A673 (cell line): ENCODE measurements around the gene NPPC.

DNA sequence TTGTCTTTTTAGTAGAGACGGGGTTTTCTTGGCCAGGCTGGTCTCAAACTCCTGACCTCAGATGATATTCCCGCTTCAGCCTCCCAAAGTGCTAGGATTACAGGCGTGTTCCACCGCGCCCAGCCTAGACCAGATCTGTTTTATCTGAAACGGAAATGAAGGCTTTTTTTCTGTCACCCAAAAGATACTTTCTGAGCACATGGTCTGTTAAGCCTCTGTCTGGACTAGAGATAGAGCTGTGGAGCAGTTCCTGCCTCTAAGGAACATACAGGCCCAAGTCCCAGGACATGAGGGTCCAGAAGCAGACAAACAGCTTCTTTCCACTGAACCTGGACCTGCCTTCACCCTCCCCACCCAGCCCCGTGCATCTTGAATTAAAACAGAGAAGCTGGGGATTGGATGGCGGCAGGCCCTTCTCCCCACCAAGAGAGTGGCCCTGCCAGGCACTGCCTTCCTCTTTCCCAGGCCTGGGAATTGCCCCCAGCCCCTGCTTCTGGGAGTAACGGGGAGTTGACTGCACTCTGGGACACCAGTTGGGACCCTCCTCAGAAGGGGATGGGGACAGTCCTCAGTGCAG is 43.5 kb upstream of the PTMA start:
- PRO-cap = no peak

- PRO-cap = no peak
Observed at GRCh38 chr2:231684313-231684804, 24.0 kb upstream of the PTMA start.

- PRO-cap = bidirectional peak, plus-strand start at chr2:231710088, minus-strand start at chr2:231709732; bidirectional peak, plus-strand start at chr2:231710416, minus-strand start at chr2:231710277
Observed at GRCh38 chr2:231710028-231710888, 1.9 kb downstream of the PTMA start.

GRCh38 chr2:231905977-231906471 is 20.2 kb downstream of the NPPC start:
- PRO-cap = unidirectional peak, minus-strand start at chr2:231906142

DNA sequence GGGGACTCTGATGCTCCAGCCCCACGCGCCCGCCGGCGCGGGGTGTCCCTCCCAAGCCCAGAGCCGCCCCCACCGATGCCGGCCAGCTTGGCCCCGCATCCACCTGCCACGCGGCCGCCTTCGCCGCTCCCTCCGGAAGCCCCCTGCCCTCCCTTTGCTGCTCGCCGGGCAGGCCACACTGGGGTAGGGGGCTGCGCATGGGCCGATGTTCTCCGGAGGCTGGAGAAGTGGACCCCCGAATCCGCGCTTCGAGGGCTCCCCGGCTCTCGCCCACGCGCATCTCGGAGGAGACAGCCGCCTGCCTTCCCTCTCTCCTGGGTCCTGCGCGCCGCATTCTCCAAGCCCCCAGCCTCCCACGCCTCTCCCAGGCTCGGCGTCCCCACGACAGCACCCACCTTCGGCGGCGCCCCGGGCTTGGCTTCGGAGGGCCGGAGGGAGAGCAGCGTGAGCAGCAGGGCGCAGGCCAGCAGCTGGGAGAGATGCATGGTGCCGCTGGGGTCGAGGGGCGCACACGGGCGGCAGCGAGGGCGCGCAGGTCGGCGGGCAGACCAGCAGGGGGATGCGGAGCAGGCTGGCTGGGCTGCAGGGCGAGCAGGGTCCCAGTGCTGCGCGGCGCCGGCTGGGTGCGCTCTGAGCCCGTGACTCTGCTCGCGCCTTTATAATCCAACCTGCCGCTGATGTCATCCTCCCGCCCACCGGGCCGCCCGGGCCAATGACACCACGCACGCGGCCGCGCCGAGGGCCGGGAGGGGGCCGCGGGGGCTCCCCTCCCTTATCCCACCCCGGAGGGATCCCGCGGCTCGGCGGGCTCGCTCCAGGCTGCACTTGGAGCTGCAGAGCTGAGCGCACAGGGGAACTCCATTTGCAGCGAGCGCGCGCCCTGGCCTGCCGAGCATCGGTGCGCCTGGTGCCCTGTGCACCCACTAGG is at the start of gene NPPC:
Gene NPPC, minus strand, starts transcription at position 632 of the 928 bp plus-strand sequence.
- PRO-cap = unidirectional peak, minus-strand start at position 632 of the sequence

DNA sequence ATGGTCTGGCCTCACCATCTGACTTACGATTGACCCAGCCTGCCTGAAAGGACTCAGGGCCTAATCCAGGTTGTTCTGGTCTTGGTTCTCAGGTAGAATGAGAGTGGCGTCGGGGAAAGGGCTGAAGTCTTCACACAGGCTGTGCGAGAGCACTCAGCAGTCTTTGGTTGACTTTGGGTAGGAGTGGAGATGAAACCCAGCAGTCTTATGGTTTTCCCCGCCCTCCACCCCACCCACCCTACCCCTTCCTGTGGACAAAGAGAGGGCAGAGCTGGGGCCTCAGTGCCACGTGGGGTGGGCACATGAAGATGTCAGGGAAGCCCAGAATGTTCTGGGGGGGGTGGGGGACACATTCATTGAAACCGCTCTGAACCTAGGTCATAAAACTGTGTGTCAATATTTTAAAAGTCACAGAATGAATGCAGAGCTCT is 58.7 kb upstream of the ALPP start:
- PRO-cap = no peak

DNA sequence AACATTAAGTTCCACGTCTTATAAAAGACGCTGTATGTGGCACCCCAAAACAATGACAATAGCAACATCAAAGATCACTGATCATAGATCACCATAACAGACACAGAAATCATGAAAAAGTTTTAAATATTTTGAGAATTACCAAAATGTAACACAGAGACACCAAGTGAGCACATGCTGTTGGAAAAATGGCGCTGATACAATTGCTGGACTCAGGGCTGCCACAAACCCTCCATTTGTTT is 437 bp downstream of the TIGD1 start:
- PRO-cap = bidirectional peak, plus-strand start outside the sequence, minus-strand start at position 205 of the sequence

GRCh38 chr2:232742856-232743479 is 33.4 kb downstream of the KCNJ13 start:
- PRO-cap = no peak

- PRO-cap = no peak
Observed at GRCh38 chr2:232786926-232787498, 10.6 kb upstream of the KCNJ13 start.

GRCh38 chr2:232816401-232817300 is 40.3 kb upstream of the KCNJ13 start:
- PRO-cap = no peak

GRCh38 chr2:232857020-232857867 is 12.8 kb upstream of the SNORC start:
- PRO-cap = no peak

GRCh38 chr2:232877046-232877672 is 7.1 kb downstream of the SNORC start:
- PRO-cap = no peak

DNA sequence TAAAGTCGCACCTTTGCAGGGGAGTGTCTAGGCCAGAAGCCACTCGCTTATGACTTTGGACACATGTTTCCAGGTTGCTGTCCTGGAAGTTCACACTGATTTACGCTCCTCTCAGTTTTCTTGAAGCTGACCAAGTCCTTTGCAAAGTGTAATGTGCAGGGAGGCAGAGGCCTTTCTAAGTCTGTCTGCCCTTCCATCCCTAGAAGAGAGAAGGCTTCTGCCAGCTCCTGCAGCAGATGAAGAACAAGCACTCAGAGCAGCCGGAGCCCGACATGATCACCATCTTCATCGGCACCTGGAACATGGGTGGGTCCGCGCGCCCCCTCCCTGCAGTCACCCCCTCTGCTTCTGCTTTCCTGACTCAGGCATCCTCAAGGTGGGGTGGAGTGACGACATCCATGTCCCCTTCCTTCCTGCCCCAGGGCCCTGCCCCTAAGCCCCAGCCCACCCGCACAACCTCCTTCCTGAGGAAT is 89.9 kb upstream of the ATG16L1 start:
- PRO-cap = no peak

- PRO-cap = no peak
Observed at GRCh38 chr2:233191304-233192019, 60.0 kb upstream of the ATG16L1 start.

DNA sequence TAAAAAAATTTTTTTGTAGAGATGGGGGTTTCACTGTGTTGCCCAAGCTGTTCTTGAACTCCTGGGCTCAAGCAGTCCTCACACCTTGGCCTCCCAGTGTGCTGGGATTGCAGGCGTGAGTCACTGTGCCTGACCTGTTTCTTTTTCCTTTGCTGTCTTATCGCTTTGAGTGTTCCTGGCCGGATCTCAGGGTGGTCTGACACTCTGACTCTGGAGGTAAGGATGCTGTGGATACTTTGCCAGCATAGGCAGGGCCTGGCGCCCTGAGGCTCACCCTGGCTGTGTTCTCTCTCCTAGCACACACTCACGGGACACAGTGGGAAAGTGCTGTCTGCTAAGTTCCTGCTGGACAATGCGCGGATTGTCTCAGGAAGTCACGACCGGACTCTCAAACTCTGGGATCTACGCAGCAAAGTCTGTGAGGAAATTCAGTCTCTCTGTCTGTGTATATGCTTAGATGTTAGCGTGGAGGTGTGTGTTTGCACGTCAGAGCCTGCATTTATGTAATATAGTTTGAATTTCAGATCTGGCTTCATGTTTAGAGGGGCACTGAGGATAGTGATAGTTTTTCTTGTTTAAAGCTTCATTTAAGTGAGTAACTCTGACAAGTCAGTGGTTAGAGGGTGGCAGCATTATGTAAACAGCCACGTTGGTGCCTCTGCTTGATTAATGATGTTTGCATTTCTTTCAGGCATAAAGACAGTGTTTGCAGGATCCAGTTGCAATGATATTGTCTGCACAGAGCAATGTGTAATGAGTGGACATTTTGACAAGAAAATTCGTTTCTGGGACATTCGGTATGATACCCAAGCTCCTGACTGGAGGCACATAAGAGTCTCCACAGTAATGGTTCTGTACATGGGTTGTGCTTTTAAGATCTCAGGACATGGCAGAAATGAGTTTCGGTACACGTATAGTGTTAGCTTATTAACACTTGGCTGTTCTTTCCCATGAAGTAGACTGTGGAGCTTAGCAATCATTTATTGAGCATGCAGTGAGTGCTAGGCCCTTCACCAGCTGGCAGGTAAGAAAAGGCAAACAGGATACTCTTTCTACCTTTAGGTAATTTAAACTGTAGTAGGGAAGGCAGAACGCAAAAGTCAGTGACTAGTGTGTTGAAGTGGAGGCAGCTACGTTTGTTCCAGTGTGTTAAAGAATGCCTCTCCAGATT is 17.7 kb upstream of the SAG start:
- PRO-cap = no peak

DNA sequence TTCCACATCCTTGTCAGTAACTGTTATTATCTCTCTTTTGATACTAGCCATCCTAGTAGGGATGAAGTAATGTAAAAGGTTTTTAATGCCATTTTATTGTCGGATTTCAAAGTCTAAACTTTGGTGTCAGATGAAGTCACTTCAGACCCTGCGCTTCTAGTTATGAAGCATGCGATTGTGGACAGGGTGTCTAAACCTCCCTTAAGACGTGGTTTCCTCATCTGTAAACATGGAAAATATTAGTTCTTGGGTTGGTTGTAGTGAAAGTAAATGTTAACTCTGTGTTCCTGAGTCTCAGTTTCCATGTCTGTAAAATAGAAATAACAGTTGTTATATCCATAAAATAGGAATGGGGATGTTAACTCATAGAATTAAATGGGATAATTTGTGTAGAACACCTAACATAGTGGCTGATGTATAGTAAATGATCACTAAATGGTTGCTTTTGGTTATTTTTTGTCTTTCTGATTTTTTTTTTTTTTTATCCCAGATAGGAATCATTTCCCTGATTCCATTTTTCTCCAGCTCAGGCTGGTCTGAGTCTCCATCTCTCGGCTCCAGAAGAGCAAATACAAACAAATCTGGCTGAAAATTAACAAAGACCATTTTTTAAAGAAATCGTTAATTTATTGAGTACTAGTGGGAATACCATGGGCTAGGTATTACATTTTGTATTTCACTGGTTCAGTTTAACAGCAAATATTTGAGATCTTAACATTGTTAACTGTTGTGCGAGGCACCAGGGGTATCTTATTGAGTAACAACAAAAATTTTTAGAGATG is 4.9 kb downstream of the DGKD start:
- PRO-cap = no peak

- PRO-cap = no peak
Observed at GRCh38 chr2:233419903-233420239, 65.6 kb downstream of the DGKD start.

- PRO-cap = no peak
Observed at GRCh38 chr2:233421988-233422694, 67.8 kb downstream of the DGKD start.

- PRO-cap = no peak
Observed at GRCh38 chr2:233456961-233457990, 103.0 kb downstream of the DGKD start.

DNA sequence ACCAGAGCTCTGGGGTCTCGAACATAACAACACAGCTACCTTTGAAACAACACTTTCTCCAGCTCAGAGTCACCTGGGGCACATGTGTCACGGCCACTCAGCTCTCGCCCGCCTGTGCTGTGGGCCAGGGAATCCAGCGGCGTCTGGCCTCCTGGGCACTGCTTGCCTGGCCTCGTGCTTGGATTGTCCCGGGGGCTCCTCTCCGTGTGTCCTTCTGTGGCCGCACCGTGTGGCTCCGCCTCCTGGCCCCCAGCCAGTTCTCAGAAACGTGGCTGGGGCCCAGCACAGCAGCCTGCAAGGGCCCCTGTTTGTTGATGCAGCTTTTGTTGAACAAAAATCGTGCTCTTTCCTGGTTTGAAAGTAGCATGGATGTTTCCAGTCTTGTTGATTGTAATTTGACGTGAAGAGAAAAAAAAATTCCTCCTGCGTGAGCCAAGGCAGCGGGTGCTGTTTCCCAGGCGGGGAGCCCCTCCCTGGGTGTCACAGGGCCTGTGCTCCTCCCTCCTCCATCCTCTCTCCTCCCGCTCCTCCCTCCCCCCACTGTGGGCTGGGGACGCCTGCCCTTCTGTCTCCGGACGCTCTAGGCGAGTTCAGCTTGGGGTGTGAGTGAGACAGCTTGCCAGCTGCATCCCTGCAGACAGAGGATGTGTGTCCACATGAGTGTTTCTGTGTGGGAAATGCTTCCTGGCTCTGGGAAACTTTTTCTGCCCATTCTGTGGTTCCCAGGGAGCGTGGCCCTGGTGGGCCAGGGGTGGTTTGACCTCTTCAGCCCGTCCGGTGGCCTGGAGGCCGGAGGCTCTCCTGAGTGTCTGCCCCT is 96.7 kb downstream of the USP40 start:
- PRO-cap = no peak